ENCODE data around the gene C5orf15.

- PRO-cap: no peak
Observed at GRCh38 chr5:133869258-133869847, 99.1 kb downstream of the C5orf15 start.

DNA sequence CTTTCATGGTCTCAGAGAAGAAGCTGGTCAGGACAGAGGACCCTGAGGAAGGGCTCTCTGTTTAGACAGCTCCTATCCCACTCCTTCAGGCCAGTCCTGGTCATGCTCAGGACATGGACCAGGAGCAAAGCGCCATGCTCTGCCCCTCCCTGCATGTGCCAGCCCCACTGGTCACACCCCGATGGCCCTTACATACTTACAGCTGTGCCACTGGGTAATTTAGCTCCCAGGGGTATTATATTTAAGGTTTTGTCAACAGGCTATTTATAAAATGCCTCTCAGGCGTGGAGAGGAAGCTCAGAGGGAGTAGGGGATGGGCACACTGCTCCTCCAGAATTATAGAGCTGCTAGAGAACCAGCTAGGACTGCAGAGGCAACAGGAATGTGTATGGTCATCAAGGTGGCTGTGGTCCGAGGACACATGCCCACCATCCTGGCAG is 33.3 kb downstream of the C5orf15 start:
- PRO-cap: no peak

DNA sequence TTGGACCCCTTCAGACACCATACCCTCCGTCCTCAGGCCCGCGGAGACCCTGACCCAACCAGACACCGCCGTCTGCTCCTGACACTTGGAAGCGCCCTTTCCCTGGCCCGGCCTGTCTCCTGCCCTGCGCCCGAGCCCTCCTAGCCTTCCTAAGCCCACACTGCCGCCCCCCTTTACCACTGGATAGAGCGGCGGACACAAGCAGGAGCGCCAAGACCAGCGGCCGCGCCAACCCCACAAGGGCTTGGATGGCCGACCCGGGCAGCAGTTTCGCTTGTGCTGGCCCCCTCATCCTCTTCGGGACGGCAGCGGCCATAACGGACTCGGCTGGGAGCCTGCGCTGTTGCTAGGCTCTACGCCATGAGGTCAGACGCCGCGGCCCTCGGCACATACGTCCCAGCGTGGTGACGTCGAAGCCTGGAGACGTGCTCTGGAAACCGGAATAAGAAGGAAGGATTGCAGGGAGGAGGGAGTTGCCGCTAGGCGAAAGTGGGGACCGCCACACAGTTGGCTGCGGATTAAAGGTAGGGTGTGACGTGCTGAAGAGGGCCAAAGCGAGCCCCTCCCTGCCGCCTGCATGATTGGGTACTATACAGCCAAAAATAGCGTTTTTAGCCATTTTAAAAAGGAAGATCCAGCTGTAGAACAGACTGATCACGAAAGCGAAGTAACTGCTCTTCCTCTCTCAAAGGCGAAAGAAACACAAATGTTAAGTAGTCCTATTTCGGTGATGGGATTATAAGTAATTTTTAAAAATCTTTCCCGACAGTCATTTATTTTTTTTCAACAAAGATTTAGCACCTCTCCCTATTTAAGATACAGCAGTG is at the start of gene C5orf15:
Gene C5orf15 (minus strand): TSS at position 357 of the 827 bp plus-strand sequence.
- PRO-cap: bidirectional peak, plus-strand start at position 456 of the sequence, minus-strand start at position 302 of the sequence

GRCh38 chr5:134005187-134006129 is 683 bp upstream of the VDAC1 start:
- PRO-cap: bidirectional peak, plus-strand start at chr5:134005387, minus-strand start at chr5:134005357; bidirectional peak, plus-strand start at chr5:134005688, minus-strand start at chr5:134005614

- PRO-cap: no peak
Observed at GRCh38 chr5:134123165-134123661, 8.7 kb downstream of the TCF7 start.

DNA sequence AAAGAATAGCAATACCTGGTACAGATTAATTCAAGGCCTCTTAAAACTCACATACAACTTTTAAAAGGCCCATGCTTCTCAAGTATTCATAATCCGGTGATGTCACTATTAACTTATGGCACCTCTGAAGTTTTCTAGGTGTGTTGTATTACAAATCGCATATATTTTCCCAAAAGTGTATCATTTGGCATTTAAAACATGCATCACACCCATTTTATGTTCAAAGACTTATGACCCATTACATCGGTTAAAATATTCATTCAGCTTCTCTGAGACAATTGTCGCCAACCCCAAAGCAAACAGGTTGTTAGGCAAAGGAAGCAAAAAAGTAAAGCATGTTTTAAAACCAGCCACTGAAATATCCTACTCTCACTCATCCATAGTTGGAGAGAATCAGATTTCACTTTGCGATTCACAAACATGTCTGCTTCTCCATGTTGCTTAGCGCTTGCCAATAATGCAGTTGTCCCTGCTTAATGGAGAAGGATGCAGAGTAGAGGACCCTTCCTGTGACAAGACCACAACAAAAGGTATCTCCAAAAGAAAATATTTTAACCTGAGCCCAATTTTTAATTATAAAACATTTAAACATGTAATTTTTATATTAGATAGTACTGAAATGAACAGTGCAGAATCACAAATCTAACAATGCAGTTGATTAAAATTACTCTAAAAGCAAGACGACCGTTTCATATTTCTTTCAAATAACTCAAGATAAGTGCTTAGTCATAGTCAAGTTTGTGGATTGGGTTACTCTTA is 1.7 kb downstream of the SKP1 start:
- PRO-cap: no peak

GRCh38 chr5:134224927-134225708 is 755 bp downstream of the PPP2CA start:
- PRO-cap: unidirectional peak, plus-strand start at chr5:134225125; bidirectional peak, plus-strand start at chr5:134225608, minus-strand start at chr5:134225499

DNA sequence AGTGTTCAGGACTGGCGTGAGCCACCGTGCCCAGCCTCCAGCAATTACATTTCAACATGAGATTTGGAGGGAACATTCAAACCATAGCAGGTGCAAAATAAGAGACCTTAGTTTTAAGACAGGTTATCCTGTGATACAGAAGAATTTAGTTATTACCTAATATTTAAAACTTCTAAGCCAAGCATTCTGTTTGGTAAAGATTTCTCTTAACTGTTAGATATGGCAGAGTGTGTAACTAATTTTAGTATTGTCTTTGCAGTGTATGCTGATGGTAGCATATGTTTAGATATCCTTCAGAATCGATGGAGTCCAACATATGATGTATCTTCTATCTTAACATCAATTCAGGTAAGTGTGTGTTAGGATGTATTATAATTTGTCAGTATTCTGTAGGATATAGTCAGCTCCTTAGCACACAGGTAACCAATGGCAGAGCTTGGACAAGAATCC is 16.7 kb downstream of the UBE2B start:
- PRO-cap: no peak

GRCh38 chr5:134445651-134446207 is 34.0 kb upstream of the CDKN2AIPNL start:
- PRO-cap: no peak

DNA sequence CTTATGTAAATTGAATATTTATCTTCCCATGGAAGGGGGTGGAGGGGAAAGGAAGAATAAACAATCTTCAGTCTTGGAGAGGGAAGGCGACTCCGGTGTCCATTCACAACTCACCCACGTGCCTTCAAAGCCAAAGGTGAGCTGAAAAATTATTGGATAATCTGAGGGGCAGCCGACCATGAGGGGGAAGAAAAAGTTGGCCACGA is 1.7 kb upstream of the JADE2 start:
- PRO-cap: unidirectional peak, plus-strand start at position 70 of the sequence

DNA sequence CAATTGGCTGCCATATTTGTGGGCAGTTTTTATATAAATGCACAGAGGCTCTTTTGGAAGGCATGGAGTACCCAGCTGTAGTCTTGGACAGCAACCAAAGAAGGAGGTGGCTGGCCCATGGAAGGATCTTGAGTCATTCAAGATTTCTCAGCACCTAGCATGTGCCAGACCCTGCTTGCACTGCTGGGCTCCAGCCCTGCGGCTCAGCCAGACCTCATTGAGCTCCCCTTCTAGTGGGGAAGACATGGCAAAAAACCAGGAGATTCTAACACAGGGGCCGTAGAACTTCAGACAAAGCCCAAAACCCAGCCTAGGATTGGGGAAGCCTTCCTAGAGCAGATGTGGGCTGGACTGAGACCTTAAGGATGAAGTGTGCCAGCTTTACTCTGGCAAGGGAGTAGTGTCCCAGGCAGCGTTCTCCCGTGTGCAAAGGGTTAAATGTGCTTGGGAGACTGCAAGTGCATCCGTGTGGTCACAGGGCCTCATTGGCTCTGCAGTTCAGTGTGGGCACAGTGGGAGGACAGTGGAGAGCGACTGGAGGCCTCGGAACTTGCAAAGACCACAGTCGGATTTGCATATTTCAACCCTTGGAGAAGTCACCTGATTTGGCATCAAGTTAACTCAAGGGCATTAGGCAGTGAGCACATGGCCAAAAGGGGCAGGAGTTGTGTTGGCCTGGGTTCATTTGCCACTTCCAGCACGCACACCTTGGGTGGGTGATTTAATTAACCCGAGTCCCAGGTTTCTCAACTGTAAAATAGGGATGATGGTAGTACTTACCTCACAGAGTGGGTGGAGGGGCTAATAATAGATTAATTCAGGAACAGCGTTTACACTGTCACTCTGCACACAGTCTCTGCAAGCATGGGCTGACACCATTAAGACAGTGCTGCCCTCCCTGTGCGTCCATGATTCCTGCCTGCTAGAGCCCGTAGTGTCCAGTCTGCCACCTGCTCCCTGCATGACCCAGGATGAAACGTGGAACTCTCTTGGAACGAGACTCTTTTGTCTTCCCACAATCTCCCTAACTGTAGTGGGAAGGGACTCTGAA is 22.5 kb downstream of the JADE2 start:
- PRO-cap: no peak

DNA sequence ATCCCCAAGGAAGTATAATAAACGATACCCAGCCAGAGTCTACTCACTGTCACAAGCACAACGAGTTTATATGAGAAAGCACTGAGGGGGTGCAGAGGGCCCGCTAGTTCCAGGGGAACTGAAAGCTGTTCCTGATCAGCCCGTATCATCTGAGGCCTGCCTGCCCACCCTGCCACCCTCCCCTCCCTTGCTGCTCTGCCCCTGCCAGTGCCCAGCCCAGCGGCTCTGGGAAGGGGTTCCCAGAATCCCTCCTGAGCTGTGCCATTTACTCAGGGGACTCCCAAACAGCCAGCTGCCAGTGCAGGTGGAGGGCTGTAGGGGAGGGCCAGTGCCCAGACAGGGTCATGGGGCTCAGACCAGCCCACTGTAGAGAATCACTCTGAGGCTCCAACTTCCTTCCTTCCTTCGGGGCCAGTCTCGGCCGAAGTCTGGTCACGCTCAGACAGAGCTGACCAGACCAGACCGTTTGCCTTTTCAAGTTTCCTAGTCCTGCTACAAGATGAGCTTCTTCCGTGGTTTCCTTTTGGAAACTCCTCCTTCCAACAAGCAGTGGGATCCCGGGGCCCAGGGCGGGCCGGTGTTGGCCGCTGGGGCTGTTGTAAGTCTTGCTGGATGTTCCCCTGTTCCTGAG is 52.7 kb downstream of the SAR1B start:
- PRO-cap: no peak

DNA sequence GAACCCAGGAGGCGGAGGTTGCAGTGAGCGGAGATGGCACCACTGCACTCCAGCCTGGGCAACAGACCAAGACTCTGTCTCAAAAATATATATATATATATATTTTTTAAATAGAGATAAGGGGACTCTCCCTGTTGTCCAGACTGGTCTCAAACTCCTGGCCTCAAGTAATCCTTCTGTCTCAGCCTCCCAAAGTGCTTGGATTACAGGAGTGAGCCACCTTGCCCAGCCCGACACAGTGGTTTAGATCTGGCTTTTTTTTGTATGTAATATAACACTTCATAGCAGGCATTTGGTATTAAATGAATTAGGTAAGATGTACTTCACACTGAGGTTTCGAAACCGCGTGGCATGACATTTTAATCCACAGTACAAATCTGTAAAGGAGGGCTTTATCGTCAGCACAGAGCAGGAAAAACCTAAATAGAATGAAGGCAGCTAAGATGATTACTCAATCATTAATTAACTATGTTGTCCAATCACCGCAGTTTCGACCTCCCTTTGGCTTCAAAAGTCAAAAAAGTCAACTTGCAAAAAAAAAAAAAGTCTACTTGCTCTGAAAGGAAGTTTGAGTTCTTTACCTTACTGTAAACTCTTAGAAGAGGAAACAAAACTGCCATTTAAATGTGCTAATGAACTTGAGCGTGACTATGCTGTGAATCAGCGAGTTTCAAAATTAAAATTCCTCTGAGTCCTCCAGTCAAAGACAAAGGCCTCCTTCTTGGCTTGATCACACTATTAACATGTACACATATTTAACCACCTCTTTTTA is 864 bp upstream of the SEC24A start:
- PRO-cap: no peak

GRCh38 chr5:134770812-134771165 is 12.2 kb downstream of the DDX46 start:
- PRO-cap: no peak

GRCh38 chr5:134846601-134847132 is 899 bp downstream of the C5orf24 start:
- PRO-cap: no peak

- PRO-cap: no peak
Observed at GRCh38 chr5:134964173-134965114, 3.3 kb upstream of the CATSPER3 start.

DNA sequence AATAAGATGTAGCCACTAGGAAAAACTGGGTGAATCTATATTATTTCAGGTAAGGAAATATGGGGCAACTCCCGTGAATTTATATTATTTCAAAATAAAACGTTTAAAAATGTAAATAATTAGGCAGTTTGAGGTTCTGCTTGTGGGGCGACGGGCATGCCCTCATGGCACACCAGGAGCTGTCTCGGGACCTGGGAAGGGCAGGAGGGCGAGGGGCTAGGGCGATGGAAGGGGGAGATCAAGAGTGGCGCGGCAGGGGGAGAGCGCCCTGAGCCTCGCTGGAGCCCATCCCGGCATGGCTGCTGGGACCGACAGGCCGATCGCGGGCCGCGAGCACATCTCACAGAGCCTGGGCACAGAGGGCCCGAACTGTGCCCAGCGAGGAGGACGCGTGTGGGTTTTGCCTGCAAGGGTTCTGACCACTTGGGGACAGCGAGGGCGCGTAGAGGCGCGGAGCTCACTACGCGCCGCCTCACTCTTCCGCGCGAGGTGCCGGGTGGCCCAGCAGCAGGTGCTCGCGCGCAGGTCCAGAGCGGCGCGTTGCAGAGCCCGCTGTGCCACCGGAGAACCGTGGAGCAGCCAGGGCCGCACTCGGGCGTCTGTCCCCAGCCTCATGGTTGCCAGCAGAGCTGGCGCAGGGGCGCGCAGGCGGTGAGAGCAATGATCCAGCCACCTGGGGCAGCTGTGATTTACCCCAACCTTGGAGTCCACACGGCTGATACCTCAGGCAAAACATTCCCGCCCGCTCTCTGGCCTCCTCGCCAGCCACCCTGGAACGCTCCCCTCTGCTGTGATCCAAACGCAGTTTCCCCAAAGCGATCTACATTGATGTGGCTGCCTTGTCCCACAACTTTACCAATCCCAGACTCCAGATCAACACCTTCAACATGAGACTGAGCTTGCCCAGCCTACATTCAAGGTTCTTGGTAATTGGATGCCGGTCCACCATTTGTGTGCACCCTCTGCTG is 16.3 kb upstream of the PITX1 start:
- PRO-cap: no peak

GRCh38 chr5:135113633-135114002 is 79.6 kb upstream of the PITX1 start:
- PRO-cap: no peak

DNA sequence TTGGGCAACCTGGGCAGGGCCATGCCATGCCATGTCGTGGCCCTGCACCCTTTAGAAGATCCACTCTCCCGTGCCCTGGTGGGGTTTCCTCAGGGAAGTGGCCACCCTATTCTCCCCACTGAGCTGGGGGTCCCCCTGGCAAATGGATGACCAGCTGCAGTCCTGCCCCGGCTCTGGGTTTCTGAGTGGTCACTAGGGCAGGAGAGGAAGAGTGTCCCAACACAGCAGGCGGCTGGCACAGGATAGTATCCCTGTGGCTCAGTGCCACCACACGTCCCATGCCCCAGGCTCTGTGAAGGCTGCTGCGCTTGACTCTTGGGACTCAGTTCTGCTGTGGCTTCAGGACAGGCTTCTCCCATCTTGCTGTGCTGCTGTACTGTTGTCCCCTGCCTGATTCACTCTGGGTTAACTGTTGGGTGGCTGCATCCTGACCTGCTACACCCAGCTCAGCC is 100.9 kb upstream of the PITX1 start:
- PRO-cap: no peak

- PRO-cap: no peak
Observed at GRCh38 chr5:135138264-135139142, 104.5 kb upstream of the PITX1 start.

Data from sciatic nerve (tissue), 1 donor.